Rectum (tissue), 1 donor: ENCODE measurements around a stretch of chr2.

DNA sequence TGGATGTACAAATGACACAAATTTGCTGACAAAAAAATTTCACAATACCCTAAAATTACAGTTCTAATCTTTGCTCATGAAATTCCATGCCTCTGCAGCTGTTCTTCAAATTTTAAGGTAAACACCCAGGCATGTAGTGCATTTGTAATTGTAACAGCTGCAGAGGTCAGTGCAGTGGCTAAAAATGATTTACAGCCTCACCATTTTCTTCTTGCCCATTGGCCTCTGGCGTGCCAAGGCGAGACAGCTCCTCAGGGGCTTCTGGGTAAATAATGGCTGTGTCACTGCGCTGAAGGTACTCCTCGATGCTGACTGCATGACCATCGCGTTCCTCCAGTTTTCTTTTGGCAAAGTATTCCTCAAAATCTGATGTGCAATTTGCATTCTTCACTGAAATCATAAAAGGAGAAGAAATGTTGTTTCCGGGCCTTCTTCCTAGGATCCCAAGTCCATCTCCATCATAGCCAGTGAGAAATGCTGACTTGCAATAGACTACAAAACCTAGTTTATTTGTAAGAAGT, 72.4 kb upstream of the GTDC1 start:
- PRO-cap, result no peak

- PRO-cap, result no peak
Measured at GRCh38 chr2:144445215-144446375, 74.3 kb downstream of the ZEB2 start.

GRCh38 chr2:144484471-144485407, 35.2 kb downstream of the ZEB2 start:
- PRO-cap, result no peak

DNA sequence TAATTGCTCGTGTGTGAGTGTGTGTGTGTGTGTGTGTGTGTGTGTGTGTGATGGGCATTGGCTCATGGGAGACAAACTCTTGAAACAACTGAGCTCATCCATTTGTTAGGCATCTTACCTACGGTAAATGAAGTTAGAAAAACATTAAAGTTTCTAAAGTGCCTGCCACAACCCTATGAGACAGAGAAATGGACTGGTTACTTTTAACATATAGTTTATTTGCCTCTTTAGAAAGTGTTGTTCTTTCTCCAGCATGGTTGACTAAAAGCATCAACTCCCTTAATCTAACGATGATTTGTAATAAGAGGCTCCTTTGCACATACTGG, 31.3 kb downstream of the ZEB2 start:
- PRO-cap, result no peak

GRCh38 chr2:144501729-144502339, 18.1 kb downstream of the ZEB2 start:
- PRO-cap, result no peak

GRCh38 chr2:144509577-144510167, 10.2 kb downstream of the ZEB2 start:
- PRO-cap, result no peak

- PRO-cap, result no peak
Measured at GRCh38 chr2:144596050-144596736, 76.3 kb upstream of the ZEB2 start.

- PRO-cap, result no peak
Measured at GRCh38 chr2:147926646-147927639, 82.1 kb downstream of the ACVR2A start.

- PRO-cap, result no peak
Measured at GRCh38 chr2:148261715-148262341, 240.9 kb downstream of the MBD5 start.

DNA sequence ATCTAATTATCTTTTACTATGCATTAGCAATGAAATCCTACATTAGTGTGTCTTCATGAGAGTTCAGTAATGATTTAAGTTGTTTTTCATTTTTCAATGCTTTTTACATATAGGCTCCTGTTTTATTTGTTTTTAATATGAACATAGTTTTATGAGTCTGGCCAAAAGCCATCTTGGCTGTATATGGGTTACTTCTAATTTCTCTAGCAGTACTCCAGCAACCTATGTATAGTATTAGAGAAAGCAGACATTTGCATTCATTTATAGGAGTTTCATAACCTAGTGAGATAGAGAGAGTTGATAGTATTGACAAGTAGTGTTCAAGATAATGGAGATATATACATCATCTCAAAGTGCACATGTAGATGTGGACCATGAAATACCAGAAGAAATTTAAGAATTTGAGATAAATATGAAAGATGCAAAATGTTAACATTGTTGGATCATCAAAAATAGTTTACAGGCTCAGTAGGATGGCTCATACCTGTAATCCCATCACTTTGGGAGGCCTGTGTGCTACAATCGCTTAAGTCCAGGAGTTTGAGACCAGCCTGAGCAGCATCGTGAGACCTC, 242.9 kb downstream of the MBD5 start:
- PRO-cap, result no peak

DNA sequence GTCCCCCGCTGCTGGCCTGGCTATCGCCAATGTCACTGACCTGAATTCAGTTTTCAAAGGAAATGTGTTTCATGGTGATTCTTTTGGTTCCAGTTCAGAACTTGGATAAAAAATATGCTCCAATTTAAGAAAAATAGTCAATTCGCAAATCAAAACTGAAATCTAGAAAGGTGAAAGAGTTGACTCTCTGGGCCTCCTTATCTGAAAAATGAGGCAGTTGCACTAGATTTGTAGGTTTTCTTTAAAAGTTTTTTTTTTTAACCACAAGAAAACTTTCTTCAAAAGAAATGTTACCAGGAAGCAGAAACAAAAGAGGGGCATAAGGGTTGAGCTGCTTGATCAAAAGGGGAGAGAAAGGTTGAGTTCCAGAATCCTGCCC, 116.4 kb upstream of the EPC2 start:
- PRO-cap, result no peak

- PRO-cap, result no peak
Measured at GRCh38 chr2:148817043-148817725, 57.8 kb upstream of the KIF5C start.

- PRO-cap, result no peak
Measured at GRCh38 chr2:149597928-149598594, 10.5 kb upstream of the MMADHC start.

DNA sequence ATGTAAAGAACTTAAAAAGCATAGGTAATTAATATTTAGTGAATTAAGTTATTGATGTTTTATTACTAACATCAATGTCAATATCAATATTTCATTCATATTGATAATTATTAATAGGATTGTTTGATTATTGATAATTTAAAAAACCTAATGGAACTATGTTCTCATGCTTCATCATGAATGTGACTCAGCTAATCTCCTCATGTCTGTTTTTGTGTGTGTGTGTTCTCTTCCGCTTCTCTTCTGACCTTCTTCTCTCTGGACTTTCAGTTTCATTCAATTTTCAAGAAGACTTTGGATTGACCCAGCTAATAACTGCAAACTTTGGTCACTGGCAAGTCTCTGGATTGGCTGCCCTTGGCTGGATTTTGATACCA, 167.9 kb downstream of the RND3 start:
- PRO-cap, result no peak

- PRO-cap, result no peak
Measured at GRCh38 chr2:150424899-150425658, 62.4 kb downstream of the RND3 start.

- PRO-cap, result no peak
Measured at GRCh38 chr2:151288756-151288980, 800 bp downstream of the NMI start.

GRCh38 chr2:151463167-151464345, 53.9 kb downstream of the RIF1 start:
- PRO-cap, result no peak

GRCh38 chr2:151464346-151464928, 54.7 kb downstream of the RIF1 start:
- PRO-cap, result no peak

- PRO-cap, result no peak
Measured at GRCh38 chr2:151733684-151734288, 490 bp downstream of the NEB start.

- PRO-cap, result no peak
Measured at GRCh38 chr2:151806200-151807043, 21.8 kb downstream of the ARL5A start.